ENCODE data around the genes SHC2 and BSG.

DNA sequence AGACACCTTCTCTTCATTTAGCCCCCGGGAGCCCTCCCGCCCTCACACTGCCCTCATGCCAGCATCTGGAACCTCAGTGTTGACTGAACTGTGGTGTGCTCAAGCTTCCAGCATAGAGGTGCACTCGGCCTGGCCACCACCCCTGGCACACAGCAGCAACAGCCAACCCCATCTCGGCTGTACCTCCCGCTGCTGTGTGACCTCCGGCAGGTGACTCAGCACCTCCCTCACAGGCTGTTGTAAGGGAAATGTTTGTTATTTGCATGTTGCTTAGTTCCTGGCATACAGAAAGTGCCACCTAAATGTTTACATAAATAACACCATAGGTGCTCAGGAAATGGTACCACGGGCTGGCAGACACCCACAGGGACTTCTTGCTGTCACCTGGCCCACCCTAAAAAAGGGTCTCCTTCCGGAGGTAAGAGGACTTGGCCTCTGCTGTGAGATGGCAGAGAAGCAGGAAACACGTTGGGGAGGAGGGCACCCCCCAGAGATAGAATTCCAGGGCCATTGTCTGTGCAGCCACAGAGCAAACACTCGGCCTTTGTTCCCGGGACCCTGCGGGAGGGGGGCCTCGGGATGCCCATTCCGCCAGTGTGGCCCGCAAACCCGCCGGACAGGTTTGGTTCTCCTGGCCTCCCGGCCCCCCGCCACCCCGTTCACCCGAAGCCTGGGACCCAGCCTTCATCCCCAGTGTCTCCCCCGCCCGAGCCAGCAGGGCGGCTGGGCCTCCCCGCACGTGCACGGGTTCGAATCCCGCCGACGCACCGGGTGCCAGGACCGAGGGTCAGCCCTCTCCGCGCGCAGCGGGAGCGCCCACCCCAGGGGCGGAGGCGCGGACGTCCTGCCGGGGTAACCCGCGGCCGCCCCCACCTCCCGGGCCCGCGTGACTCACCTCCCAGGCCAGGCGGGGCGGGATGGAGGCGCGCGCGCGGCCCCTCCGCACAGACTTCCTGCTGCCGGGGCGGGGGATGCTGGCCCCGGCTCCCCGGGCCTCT, 847 bp downstream of the PLPP2 start:
- RRBS: 15% methylated on average over 28 of the region's 61 CpGs

GRCh38 chr19:295543-296159, 4.4 kb upstream of the PLPP2 start:
- RRBS: 87% methylated on average over 3 of the region's 13 CpGs

DNA sequence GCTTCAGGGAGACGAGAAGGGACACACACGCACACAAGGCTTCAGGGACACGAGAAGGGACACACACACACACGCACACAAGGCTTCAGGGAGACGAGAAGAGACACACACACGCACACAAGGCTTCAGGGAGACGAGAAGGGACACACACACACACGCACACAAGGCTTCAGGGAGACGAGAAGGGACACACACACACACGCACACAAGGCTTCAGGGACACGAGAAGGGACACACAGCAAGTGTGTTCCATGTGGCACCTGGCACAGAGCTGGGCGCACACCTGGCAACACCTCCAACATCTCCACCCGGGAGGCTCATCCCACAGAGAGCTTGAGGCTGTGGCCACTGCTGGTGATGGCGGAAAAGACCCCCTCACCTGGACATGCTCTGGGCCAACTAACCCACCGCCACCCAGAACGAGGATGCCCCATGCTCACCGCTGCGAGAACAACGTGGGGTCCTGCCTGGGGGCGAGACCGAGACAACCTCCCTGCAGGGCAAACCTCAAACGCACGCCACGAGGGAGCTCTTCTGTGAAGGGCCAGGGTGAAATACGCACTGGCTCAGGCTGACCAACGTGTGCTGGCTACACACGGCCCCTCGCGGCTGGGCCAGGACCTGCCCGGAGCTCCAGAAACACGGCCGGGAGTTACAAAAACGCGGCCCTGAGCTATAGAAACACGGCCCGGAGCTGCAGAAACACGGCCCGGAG, 18.8 kb upstream of the PLPP2 start:
- RRBS: 79% methylated on average over 3 of the region's 38 CpGs

GRCh38 chr19:311395-312413, 20.5 kb upstream of the PLPP2 start:
- RRBS: no CpG with 5 or more reads among the region's 48 CpGs

DNA sequence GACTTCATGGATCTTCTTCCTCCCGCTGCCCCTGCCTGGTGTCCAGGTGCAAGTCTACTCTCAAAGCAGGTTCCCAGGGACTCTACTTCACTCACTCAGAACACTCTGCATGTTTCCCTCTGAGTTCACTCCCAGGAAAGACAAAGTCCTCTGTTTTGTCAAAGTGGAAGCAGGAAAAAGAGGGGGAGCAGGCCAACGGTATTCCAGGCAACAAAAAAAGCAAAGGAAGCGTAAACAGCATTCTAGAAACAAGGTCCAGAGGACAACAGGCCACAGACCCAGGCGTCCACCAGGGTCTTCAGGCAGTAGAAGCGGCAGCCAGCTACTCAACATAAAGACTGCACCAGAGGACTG, 3.1 kb downstream of the MIER2 start:
- RRBS: no CpG with 5 or more reads among the region's 5 CpGs

DNA sequence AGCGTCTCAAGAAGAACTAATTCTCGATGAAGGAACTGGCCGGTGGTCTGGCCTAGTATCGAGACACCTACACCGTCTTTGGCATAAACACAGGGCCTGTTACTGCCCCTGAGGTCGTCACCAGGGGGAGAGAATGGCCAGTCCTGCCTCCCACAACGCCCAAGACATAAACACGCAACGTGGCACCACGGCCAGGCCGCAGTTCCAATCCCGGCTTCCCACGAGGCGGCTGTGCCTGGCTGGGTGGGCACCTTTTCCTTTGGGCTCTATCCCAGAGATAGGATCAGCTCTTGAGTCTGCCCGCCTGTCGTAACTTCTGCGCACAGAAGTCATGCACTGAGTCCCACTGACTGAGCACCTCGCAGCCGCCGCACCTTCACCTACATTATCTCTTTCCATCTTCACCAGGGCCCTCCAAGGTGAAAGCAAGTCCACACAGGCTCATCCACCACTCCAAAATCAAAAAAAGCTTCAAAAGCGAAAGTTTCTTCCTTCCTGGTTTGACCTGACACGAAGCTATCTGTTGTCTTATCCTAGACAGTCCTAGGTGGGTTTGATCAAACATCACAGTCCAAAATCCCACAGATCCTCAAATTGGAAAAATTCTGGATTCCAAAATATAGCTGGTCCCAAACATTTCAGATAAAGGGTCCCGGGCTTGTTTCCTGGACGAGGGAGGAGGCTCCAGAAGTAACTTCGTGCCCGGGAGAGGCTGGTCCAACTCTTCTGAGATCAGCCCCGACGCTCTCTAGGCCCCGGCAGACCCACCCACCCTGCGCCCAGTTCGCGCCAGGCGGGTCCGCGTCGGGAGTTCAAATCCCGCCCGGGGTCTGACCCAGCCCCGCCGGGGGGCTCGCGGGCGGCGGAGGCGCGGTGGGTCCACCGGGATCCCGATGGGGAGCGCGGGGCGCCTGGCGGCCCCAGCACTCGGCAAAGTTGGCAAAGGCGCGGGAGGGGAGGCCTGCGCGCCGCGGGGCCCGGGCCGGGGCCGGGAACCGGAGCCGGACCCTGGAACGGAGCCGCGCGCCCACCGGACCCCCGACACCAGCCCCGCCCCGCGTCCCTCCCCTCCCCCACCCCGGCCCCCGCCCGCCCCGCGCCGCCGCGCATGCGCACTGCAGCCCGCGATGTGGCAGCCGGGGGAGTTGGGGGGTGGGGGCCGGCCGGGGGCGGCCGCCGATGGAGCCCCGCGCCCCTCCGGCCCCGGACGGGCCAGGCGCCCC, 759 bp downstream of the MIER2 start:
- RRBS: 3% methylated on average over 52 of the region's 96 CpGs

GRCh38 chr19:460498-461507, at the start of gene SHC2:
TSS of gene SHC2 (minus strand) at chr19:461033.
- RRBS: 5% methylated on average over 65 of the region's 129 CpGs

DNA sequence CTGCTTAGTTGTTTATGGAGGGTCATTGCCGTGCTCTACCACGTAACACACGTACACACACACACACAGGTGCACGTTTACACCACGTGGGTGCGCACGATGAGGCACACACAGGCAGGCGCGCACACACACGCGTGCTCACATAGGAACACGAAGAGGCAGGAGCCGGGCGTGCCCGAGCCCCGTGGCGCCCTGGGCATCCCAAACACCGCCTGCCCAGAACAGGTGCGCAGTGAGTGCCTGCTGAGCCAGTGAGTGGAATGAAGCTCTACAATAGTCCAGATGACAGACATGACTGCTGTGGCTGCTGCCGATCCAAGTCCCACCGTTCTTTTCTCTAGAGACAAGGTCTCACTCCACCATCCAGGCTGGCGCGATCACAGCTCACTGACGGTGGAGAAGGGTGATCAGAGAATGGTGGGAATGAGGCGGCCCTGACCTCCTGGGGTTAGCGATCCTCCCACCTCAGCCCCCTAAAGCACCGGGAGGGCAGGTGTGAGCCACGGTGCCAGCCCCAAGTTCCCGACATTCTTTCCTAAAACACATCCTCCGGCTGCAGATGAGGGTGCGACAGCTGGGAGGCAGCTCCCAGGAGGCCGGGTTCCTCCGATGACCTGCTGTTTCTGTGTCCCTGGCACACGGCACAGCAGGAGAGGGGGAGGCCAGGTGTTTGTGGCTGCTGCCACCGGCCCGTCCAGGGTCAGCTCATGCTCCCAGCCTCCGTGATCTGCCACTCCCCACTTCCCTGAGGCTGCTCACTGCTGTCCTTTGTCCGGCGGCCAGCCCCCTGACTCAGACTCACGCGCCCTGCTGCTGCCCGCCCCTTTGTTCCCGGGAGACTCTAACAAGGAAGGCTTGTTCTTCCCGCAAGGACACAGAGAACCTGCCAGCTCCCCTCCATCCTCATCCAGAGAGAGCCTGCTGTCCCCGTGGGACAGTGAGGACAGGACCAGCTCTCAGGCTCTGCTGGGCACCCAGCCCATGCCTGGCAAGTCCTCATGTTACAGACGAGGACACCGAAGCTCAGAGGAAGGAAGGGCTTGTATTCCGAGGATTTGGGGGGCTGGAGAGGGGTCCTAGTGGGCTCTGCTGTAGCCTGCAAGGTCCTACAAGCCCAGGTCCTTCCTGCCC, 10.7 kb upstream of the ODF3L2 start:
- RRBS: 9% methylated on average over 15 of the region's 48 CpGs

DNA sequence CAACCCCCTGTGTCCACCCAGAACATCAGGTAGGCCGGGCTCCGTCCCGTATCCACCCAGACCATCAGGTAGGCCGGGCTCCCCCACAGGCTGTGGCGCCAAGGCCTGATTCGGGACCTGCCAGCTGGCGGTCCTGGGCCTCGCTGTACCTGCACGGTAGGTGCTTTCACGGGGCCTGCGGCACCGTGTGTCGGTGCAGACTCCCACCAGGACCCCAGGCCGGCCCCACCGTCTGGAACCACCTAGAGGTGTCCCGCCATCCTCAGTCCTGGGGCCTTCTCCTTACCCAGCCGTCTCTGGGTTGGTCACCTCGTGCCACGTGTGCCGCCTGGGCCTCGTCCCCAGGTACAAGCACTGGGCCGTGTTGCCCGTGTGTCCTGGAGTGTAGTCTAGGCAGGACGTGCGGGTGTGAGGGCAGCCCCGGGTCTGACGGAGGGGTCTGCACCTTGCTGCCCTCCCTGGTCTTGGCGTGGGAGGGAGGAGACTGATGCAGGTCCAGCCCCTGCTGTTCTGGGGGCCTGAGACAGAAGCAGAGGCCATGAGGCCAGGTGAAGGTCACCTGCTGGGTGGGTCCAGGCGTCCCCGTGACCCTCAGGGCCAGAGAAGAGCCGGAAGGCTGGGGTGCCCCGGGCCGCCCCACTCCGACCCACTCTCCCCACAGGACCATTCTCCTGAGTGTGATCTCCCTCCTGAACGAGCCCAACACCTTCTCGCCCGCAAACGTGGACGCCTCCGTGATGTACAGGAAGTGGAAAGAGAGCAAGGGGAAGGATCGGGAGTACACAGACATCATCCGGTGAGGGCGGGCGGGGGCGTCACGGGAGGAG, 5.0 kb downstream of the CDC34 start:
- RRBS: 92% methylated on average over 5 of the region's 46 CpGs

DNA sequence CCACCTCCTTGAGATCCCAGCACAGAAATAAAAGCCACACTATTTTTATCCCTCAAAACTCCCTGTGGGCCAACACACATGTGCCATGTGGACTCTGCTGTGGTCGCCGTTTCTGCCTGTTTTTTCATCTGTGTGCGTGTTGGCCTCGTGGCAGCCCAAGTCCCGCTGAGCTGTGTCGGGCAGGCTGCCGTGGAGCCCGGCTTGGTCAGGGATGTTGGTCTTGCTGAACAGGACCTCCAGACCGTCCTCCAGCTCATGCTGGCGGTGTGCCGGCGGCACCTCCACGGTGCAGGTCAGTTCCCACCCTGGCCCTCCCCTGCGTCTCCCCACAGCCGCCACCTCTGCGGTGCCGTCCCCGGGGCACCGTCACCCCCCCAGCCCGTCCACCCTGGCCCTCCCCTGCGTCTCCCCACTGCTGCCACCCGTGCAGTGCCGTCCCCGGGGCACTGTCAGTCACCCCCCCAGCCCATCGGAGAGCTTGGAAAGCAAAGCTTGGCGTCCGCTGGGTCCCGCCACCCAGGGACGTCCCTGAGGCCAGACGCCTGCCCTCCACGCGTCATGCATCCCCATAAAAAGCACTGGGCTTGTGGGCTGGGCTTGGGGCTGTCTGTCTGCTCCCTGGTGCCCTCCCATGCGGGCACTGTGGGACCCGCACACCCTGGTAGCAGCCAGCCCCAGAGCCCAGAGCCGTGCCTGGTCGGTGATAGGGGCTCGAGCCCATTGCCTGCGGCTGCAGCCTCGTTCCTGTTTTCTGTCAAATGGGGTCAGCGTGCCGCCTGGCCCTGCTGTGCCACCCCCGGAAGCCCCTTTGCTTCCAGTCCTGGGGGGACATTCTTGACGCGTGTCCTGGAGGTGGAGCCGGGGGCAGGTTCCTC, 4.6 kb upstream of the GZMM start:
- RRBS: 73% methylated on average over 19 of the region's 45 CpGs

GRCh38 chr19:572052-572712, at the start of gene BSG:
TSS of gene BSG (plus strand) at chr19:572596.
- RRBS: 3% methylated on average over 44 of the region's 80 CpGs

GRCh38 chr19:583858-585093, 5.4 kb upstream of the HCN2 start:
- RRBS: 27% methylated on average over 17 of the region's 52 CpGs

DNA sequence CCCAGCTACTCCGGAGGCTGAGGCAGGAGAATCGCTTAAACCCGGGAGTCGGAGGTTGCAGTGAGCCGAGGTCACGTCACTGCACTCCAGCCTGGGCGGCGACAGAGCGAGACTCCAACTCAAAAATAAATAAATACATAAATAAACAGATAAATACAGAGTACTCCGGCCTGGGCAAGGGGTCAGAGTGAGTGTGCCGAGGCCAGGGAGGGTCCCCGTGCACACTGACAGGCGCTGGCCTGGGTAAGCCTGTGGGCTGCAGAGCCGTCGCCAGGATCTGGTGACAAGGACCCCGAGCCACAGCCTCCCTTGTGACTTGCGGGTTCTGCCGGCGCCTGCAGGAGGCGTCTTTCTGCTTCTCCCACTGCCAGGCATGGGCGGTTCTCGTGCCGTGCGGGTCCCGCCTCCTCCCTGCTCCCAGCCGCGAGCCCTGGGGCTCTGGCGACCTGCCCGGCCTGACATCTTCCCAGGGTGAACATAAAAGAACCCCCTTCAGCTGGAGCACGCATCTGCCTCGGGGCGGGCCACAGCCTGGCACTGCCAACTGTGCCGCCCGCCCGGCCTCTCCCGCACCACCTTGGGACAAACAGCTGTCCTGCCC, 1.6 kb upstream of the HCN2 start:
- RRBS: 9% methylated on average over 5 of the region's 36 CpGs

DNA sequence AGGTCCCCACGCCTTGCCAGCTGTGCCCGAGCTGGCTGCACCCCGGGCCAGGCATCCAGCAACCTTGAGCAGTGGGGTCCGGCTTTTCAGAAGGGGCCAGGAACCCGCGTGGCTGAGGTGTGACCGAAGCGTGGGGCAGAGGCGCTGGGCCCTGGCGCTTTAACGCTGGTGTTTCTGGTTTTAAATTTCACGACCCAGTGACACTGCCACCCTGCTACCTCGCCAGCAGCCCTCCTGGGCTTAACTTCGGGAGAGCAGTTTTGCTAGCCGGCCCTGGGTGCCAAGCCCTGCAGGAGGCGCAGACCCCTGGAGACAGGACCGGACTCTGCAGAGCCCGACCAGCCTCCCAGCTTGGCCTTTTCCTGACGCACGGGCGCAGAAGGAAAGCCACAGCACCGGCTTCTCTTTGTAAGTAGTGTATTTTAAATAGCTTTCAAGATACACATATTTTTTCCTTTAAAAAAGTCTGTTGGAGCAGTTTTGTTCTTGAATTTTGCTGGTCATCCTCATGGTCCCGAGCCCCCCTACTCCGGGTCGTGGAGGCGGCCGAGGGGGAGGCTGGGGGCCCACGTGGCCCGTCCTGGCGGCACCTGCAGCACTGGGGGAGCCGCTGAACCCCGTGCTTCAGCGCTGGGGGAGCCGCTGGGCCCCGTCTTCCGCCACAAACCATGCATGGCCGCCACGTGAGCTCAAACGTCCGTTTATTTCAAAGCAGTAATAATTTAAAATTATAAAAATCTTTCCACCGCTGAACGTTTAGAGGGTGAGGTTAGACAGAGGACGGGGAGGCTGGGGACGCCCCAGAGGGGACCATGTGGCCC, 7.7 kb downstream of the FGF22 start:
- RRBS: 81% methylated on average over 11 of the region's 44 CpGs

DNA sequence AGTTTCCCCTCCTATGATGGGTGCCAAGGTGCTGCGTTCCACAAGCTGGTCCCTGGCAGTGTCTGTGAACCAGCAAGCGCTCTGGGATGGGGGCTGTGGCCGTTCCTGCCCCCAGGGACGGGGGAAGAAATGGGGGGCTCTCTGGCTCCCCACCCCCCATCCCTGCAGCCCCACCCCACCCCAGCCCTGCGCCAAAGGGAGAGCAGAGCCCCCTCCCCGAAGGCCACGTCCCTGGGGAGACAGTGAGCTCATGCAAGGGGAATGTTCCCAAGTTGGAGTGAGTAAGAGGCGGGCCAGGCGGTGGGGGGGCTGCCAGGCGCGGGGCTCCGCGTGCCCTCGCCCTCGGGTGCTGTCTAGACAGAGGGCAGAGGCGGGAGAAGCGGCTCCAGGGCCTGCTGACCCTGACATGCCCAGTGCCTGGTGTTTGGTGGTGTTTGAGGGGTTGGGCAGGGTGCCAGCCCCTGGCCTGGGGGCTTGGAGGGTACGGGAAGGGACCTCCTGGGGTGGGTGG, 911 bp downstream of the FSTL3 start:
- RRBS: no CpG with 5 or more reads among the region's 18 CpGs

DNA sequence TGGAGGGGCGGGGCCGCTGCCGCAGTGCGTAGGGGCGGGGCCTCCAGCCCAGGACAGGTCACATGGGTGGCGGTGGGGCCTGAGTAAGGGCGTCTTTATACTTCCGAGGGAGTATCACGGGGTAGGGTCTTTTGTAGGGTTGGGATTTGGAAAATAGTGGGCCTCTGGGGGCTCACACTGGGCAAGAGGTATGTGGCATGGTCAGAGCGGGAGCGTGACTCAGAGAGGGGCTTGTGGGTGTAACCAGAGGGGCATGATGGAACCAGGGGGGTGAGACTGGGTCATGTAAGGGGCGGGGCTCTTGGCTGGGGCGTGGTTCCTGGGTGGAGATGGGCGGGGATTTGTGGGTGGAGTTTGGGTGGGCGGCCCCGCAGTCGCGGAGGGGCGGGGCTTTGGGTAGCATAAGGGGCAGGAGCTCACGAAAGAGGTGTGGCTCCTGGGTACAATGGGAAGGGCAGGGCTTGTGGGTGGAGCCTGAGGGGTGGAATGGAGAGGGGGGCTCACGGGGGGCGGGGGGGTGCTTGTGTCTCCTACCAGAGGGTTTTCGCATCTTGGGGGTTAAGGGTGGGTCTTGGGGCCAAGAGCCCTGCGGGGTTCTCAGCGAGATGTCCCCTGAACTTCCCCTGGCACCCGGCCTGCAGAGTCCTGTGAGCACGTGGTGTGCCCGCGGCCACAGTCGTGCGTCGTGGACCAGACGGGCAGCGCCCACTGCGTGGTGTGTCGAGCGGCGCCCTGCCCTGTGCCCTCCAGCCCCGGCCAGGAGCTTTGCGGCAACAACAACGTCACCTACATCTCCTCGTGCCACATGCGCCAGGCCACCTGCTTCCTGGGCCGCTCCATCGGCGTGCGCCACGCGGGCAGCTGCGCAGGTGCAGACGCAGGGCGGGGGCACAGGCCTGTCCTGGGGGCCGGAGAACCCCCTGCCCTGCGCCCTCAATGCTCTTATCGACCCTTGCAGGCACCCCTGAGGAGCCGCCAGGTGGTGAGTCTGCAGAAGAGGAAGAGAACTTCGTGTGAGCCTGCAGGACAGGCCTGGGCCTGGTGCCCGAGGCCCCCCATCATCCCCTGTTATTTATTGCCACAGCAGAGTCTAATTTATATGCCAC, 4.9 kb downstream of the FSTL3 start:
- RRBS: no CpG with 5 or more reads among the region's 58 CpGs

GRCh38 chr19:710743-711287, 2.1 kb downstream of the PALM start:
- RRBS: 79% methylated on average over 8 of the region's 26 CpGs

GRCh38 chr19:844079-844769, 3.4 kb downstream of the PRTN3 start:
- RRBS: 40% methylated on average over 17 of the region's 56 CpGs

- RRBS: 78% methylated on average over 11 of the region's 28 CpGs
These were observed 11.5 kb downstream of the CFD start for GRCh38 chr19:870950-871351.

- RRBS: no CpG with 5 or more reads among the region's 16 CpGs
These were observed 6.5 kb downstream of the R3HDM4 start for GRCh38 chr19:906360-906979.